Cardiac muscle cell (in vitro differentiated cells and primary cell): ENCODE measurements around the gene CRYBA1.

- RAMPAGE, long total RNA: no peak
- RRBS: no CpG with 5 or more reads among the region's 10 CpGs
Measured at GRCh38 chr17:28551854-28552226, 584 bp downstream of the UNC119 start.

- RAMPAGE, long total RNA: no peak
- RRBS: no CpG with 5 or more reads among the region's 12 CpGs
Measured at GRCh38 chr17:28577509-28578669, 1.2 kb upstream of the ALDOC start.

DNA sequence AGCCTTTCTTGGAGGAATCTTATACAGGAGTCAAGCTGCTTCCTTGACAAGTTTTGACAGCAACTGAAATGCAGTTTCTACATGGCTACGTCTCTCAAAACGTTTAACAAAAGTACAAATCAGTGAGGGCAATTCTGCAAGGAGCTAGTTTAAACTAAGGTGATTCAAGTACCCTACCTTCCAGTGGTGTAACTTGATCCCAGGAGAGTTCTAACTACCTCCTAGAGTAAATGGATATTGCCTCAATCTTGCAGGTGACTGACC lies 960 bp downstream of the SPAG5 start:
- RAMPAGE, long total RNA: no peak
- RRBS: no CpG with 5 or more reads among the region's 2 CpGs

DNA sequence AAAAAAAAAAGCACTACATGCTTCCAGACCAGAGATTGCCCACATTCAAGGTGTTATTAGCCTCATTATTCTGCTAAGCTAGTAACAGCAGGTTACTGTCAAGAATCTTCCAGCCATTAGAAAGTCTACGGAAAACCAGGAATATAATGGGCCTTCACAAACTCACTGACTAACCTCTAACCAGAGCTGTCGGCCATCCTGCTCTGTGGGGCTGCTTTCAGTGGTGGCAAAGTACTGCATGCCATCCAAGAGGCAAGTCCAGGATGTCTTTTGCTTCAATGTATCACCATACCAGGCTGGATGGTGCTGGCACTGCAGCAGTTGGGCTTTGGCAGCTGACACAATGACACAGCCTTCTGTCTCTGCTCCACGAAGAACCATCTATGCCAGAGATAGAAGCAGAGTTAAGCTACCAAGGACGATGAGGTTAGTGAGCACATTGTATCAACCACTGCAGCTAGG lies 9.6 kb upstream of the RSKR start:
- RAMPAGE, long total RNA: no peak
- RRBS: no CpG with 5 or more reads among the region's 4 CpGs

- RAMPAGE, long total RNA: no peak
- RRBS: no CpG with 5 or more reads among the region's 9 CpGs
Measured at GRCh38 chr17:28678395-28679161, 16.6 kb downstream of the SUPT6H start.

GRCh38 chr17:28712270-28712891 lies 693 bp upstream of the PROCA1 start:
- RAMPAGE, long total RNA: no peak
- RRBS: 8% methylated on average over 3 of the region's 22 CpGs

- RAMPAGE, long total RNA: no peak
- RRBS: under 1% methylated on average over 17 of the region's 42 CpGs
Measured at GRCh38 chr17:28716737-28717401, 799 bp downstream of the RAB34 start.

DNA sequence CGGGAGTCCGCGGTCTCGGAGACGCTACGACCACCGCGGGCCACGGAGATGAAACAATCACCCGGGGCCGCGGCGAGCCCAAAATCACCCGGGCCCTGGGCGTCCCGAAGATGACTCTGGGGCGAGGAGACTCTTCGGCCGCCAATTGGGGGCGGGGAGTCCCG lies 384 bp downstream of the RAB34 start:
- RAMPAGE, long total RNA: start-site peak on the minus strand centred at position 138 of the sequence, 65 bp wide, 48 and 38 reads in 2 replicates
- RRBS: 2% methylated on average over 10 of the region's 21 CpGs

DNA sequence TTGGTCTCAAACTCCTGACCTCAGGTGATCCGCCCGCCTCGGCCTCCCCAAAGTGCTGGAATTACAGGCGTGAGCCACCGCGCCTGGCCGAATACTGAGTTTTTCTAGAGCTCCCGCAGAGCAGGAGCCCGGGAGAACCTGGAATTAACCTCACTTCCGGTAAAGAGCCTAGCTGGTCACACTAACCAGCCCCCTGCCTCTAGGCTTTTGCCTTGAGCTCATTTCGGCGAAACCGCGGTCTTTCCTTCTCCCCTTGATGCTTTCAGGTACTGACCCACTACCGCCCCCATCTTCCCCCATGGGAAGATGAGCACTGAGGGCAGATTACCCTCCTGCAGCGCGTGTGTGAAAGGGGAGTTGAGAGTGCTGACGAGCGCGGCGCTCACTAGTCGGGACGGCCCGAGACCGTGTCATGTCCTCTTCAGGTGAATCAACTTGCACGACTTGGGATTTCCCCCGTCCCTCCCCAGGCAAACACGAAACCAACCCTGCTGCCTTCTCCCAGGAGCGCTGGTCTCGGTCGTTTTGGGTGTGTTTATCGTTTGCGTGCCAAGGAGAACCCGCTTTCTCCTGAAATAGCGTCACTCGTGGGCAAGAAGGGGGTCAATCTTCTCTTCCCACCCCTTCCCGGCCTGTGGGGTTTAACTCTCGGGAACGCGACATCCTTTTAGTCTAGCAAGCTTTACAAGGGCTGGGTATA lies 606 bp upstream of the NEK8 start:
- RAMPAGE, long total RNA: no peak
- RRBS: no CpG with 5 or more reads among the region's 40 CpGs

GRCh38 chr17:28901816-28902239 lies 1.1 kb downstream of the DHRS13 start:
- RAMPAGE, long total RNA: no peak
- RRBS: no CpG with 5 or more reads among the region's 5 CpGs

- RAMPAGE, long total RNA: no peak
- RRBS: 77% methylated on average over 5 of the region's 15 CpGs
Measured at GRCh38 chr17:29089737-29090232, 46.8 kb downstream of the PIPOX start.

DNA sequence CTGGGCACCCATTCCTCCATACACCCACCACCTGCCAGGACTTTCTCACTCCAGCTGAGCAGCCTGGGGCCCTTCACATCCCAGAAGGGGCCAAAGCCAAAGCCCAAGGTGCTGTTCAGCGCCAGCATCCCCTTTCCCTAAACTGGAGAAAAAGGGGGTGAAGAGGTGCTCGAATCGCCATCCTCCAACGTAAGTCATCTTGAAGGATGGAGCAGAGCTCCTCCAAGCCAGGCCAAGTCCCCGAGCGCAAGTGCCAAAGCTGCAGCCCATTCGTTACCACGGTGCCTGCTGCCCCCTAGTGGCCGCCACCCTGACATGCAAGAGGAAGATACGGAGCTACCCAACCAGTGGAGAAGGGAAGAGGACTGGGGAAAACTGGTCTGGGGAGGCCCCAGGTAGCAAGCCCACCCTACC lies 63.2 kb downstream of the MYO18A start:
- RAMPAGE, long total RNA: no peak
- RRBS: no CpG with 5 or more reads among the region's 10 CpGs

GRCh38 chr17:29124824-29125332 lies 55.3 kb downstream of the MYO18A start:
- RAMPAGE, long total RNA: no peak
- RRBS: 70% methylated on average over 3 of the region's 7 CpGs

GRCh38 chr17:29154748-29155941 lies 25.1 kb downstream of the MYO18A start:
- RAMPAGE, long total RNA: no peak
- RRBS: no CpG with 5 or more reads among the region's 18 CpGs

- RAMPAGE, long total RNA: no peak
- RRBS: no CpG with 5 or more reads among the region's 2 CpGs
Measured at GRCh38 chr17:29246447-29247107, at the start of gene CRYBA1. CRYBA1 (plus strand) TSS chr17:29246859.

GRCh38 chr17:29255131-29255782 lies 8.6 kb downstream of the CRYBA1 start:
- RAMPAGE, long total RNA: no peak
- RRBS: no CpG with 5 or more reads among the region's 4 CpGs

- RAMPAGE, long total RNA: no peak
- RRBS: no CpG with 5 or more reads among the region's 3 CpGs
Measured at GRCh38 chr17:29376694-29377237, 13.4 kb upstream of the TAOK1 start.

- RAMPAGE, long total RNA: no peak
- RRBS: no CpG with 5 or more reads among the region's 3 CpGs
Measured at GRCh38 chr17:29555812-29556351, 11.0 kb downstream of the ABHD15 start.

- RAMPAGE, long total RNA: start-site peak on the plus strand at chr17:29568008-29568110, 39 and 17 reads in 2 replicates
- RRBS: no CpG with 5 or more reads among the region's 30 CpGs
Measured at GRCh38 chr17:29567819-29568164, 709 bp upstream of the TP53I13 start.

- RAMPAGE, long total RNA: no peak
- RRBS: 21% methylated on average over 13 of the region's 82 CpGs
Measured at GRCh38 chr17:29572141-29573356, 4.0 kb downstream of the TP53I13 start.